Measurements from ENCODE around the gene ARHGAP32.

GRCh38 chr11:127781980-127783007 is 781.7 kb upstream of the KIRREL3 start:
- RAMPAGE, long total RNA = no peak
- RRBS = no CpG with 5 or more reads among the region's 34 CpGs

DNA sequence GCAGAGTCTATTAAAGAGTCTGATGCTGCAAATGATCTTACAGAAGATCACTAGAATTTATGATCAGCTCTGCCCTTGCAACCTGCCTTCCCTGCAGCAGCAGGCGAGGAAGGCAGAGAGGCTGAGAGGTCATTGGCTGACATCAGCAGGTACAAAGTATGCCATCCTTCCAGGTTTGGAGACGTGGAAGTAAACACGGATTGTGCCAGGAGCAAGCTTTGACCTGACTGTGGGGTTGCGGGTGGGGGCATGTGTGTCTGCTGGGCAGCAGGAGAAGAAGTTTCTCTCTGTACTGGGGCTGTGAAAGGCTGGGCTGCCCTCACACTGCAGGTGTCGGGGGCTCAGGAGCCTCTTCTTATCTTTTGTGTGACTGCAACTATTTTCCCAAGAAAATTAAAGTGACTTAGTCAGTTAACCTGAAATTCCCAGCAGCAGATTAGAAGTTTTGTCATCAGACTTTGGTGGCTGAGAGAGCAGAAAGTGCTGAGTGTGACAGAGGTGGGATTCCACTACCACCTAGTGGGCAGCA is 566.0 kb downstream of the ETS1 start:
- RAMPAGE, long total RNA = no peak
- RRBS = no CpG with 5 or more reads among the region's 5 CpGs

- RAMPAGE, long total RNA = no peak
- RRBS = no CpG with 5 or more reads among the region's 1 CpG
Observed at GRCh38 chr11:128210441-128211035, 376.8 kb downstream of the ETS1 start.

DNA sequence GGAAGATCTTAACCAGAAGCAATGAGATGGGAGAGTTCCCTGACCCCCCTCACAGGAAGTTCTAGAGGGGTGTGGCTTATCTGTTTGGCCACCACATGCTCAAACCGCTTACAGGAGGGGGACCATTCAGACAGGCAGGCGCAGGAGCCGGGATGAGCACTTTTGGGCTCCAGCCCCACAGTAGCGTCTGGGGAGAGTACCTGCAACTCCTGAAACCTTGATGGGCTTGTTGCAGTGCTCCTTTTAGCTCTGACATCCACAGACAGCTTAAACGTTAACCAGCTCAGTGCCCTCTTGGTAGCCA is 326.4 kb downstream of the ETS1 start:
- RAMPAGE, long total RNA = no peak
- RRBS = no CpG with 5 or more reads among the region's 5 CpGs

- RAMPAGE, long total RNA = no peak
- RRBS = no CpG with 5 or more reads among the region's 2 CpGs
Observed at GRCh38 chr11:128509870-128510564, 77.3 kb downstream of the ETS1 start.

DNA sequence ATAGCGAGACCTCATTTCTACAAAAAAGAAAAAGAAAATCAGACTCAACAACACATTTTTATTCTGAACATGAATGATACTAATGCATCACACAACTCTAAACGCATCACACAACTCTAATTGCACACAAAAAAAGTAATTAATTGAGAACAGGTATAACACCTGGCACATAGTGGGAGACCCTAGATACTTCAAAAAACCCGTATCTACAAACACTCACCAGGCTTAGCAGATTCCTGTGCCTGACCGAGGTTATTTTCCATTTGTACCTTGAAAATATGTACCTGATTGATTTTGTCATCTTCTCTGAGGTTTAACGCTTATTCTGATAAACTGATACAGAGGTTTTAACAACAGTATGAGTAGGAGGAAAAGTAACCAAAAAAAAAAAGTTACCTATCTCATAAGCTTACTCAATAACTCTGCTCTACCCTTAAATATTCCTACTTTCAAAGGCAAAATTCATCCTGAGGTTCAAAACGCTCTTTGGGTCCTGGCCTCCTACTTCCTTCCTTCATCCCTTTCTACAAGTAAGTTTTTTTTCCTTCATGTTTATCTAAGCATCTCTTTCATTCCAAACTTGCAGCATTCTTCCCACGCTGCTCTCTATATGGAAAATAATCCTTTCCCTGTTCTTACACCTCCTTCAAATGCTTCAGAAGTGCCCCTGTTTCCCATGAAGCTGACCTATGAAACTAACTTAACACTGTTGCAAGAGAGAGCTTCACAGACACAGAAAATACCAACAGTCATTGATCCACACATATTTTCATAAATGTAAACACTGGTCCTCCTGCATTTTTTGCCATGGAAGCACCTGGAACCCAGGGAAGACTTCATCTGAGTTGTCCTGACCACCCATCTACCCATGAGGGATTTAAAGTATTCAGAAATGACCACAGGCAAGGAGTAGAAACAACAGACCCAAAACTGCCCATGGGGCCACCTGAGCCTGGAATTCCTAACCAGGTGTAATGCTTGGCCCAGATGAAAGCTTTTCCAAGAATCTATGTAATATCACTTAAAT is 73.2 kb downstream of the ETS1 start:
- RAMPAGE, long total RNA = no peak
- RRBS = no CpG with 5 or more reads among the region's 7 CpGs

DNA sequence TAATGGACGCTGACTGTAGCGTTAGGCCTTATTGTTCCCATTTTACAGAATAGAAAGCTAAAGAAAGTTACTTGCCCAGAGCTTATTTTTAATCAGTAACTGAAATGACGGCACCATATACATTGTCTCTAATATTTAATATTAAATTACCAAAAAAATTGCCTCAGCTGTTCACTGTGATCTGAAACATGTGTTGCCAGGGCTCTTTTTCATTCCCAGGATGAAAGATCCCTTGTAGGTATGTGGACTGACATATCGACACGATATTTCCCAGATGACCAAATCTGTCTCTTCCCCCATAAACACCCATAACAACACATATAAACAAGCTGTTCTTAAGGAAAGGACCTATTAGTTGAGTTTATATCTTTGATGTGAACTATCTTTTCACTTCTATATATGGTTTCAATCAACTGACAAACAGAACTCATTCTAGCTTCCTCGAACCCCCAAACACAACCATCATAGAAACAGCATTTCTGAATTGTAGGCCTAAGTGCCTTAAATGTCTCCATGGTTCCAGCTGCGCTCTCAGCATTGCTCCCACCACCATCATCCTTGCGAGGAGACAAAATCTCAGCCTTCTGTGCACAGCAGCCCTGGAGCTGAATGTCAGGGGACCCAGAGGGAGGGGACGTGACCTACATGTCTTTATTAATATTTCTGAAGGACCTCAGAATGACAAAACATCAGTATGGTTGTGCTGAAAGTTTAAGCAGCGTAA is 67.1 kb downstream of the ETS1 start:
- RAMPAGE, long total RNA = no peak
- RRBS = no CpG with 5 or more reads among the region's 10 CpGs

- RAMPAGE, long total RNA = no peak
- RRBS = 2% methylated on average over 18 of the region's 34 CpGs
Observed at GRCh38 chr11:128890432-128890887, 696 bp upstream of the KCNJ5 start.

DNA sequence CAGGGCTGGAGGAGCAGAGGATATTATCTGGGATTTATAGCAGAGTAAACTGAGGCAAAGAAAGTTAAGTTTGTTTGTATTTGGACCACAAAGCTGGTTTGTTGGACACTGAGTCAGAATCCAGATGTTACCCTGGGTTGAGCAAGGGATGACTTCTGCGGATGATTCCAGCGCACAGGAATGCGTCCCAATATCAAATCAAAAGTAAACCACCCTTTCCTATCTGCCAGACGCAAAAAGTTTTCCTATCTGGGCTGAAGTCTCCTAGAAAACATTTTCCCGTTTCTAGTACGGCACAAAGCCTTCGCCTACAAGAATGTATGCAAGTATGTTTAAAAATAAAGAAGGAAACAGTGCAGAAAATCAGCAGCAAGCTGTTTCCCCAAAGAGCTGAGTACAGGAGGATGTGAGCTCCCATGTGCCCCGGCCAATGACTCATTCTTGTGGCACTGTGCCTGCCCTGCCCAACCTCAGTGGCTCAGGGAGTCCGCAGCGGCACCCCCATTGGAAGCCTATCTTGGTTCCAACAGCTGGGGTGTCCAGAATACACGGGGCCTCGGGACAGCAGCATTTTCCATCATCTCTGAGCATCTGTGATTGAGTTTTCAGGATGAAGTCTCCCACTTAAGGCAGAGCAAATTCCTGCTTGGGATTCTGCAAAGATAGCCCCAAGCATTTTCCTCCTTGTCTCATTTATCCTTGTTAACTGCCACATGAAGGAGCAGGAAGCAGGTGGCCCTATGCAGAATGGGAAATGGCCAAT is 17.3 kb downstream of the KCNJ5 start:
- RAMPAGE, long total RNA = no peak
- RRBS = no CpG with 5 or more reads among the region's 12 CpGs

- RAMPAGE, long total RNA = start-site peak on the minus strand at chr11:129192275-129192329, 34 and 88 reads in 2 replicates
- RRBS = no CpG with 5 or more reads among the region's 1 CpG
Observed at GRCh38 chr11:129192143-129192432, at the start of gene ARHGAP32. ARHGAP32 (minus strand) TSS chr11:129192325.

- RAMPAGE, long total RNA = no peak
- RRBS = no CpG with 5 or more reads among the region's 6 CpGs
Observed at GRCh38 chr11:129239754-129240332, 47.7 kb upstream of the ARHGAP32 start.

DNA sequence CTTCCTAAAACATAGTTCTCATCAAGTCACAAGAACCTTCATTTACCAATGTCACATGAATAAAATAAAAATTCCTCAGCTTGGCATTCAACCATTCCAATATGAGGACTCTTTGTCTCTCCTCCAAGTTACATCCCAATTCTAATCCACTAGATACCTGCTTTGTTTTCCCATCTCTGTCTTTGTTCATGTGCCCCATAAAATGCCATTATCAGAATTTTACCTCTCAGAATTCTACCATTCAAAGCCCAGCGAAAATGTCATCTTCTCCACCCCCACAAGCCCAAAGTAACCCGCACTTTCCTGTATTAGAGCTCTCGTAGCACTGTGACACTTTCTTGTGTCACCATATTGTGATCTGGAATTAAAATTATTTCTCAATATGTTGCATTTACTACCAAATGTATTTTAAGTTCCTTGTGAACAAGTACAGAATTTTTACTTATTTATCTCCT is 51.5 kb upstream of the ARHGAP32 start:
- RAMPAGE, long total RNA = no peak
- RRBS = no CpG with 5 or more reads among the region's 3 CpGs

DNA sequence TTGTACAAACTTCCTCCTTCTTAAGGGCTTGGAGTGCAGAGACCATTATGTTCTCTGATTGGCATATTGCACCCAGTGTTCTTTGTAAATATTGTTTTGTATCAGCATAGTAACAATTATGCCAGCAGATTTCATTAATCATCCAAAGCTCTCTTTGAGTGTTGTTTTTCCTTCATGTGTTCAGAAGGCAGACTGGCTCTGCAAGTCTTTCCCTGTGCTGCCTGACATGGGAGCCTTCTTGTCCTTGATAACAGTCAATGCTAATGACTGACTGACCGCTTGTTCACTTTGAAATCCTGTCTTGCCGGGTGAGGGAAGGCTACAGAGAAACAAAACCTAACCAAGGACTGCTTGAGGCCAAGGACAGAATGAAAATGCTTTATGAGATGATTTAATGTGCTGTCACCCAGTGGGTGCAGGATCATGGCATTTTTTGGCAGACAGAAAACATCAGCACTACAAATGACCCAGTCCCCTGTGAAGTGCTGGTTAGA is 6.6 kb upstream of the BARX2 start:
- RAMPAGE, long total RNA = no peak
- RRBS = no CpG with 5 or more reads among the region's 2 CpGs

DNA sequence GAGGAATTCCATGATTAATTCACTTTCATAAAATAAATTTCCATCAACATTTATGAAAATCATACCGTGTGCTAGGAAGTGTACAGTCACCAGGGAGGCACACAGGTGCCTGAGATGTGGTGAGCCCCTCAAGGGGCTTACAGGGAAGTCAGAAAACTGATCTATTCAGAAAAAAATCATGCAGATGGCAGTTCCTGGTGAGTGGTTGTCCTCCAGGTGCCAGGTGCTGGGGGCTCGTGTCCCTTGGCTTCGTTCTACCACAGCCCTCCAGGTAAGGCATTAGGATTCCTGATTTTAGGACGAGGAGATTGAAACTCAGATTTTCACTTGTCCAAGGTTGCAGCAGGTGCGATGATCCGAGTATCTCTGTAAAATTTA is 204.1 kb downstream of the BARX2 start:
- RAMPAGE, long total RNA = no peak
- RRBS = no CpG with 5 or more reads among the region's 6 CpGs

GRCh38 chr11:129611930-129612954 is 203.4 kb upstream of the TMEM45B start:
- RAMPAGE, long total RNA = no peak
- RRBS = no CpG with 5 or more reads among the region's 20 CpGs

DNA sequence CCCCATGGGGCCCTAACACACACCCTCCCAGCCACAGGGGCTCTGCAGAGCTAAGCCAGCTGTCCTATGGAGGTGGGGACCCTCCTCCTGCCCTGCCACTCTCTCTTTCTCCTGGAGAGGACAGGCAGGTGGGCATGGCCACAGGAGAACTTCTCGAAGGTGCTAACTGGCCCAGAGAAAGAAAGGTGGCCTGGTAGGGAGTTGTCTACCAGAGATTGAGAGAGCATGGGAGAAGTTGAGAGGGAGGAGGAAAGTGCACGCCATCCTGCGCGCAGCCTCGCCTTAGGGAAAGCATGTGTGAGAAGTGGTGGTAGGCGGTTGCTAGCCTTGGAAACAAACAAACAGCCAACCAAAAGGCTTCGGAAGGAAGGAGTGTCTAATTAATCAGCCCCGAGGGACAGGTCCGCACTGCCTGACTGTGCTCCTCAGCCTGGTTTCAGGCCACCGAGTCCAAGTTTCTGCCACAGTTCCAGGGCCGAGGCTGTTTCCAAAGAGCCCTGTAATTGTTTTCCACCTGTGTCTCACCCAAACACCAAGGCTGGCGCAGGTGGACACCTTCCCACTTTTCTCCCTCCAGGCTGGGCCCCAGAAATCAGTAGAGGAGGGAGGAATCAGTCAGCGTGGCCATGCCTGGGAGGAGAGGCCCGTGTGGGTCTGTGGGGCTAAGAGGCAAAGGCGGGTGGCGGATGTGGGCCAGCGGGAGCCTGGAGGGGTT is 198.1 kb upstream of the TMEM45B start:
- RAMPAGE, long total RNA = no peak
- RRBS = no CpG with 5 or more reads among the region's 17 CpGs

- RAMPAGE, long total RNA = no peak
- RRBS = no CpG with 5 or more reads among the region's 10 CpGs
Observed at GRCh38 chr11:129643032-129643991, 172.3 kb upstream of the TMEM45B start.

DNA sequence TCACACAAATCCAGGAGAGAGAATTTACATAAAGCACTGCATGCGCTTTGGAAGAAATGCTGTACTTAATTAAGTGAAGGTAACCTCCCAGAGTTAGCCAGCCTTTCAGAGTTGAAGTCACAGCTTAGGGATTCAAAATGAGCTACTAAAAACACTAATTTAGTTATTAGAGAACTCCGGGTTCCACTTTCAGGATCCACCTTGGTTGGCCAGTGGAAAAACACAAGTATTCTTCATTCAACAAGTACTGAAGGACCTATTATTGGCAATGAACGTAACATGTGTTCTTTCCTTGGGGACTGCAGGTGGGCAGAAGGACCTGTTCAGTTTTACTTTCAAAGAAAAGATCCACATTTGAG is 34.7 kb downstream of the NFRKB start:
- RAMPAGE, long total RNA = no peak
- RRBS = no CpG with 5 or more reads among the region's 3 CpGs

DNA sequence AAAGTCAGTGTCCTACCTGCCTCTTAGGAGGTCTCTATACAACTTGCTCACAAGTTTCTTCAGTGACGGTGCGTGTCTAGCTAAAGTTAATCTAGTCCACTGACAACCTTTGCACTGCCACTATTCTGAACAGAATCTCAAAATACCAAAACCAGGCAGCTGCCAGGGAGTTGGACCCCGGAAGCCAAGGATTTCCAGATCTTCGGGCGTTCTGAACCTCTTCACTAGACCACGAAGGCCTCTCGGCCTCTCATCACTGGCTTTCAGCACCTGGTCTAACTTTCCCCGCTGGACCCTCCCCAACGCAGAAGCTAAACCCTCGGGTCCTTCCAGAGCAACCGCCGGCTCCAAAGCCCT is 529 bp downstream of the NFRKB start:
- RAMPAGE, long total RNA = no peak
- RRBS = no CpG with 5 or more reads among the region's 12 CpGs

DNA sequence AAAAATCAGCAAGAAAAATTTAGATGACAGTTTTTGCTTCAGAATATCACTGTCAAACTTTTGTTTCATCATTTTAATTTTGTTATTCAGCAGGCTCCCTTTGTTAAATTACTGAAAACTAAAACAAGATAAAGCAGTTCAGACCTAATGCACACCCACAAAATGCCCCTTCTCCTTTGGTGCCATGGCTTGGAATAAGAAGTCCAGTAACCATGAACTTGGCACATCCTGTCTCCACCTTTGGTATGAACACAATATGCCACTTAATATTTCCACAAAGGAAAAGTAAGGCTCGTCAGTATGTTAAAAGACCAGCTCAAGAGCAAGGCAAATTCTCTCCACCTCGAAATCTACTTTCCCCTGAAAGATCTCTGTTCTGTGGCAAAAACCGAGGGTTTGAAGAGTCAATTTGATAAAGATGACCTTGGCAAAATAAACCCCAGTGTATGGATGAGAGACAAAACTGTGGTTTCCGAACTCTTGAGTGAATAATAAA is 6.4 kb upstream of the NFRKB start:
- RAMPAGE, long total RNA = no peak
- RRBS = no CpG with 5 or more reads among the region's 4 CpGs